H7 (cell line): ENCODE results near the genes MS4A1, PRPF19, CD6 and TKFC.

- RAMPAGE, long total RNA = no peak
These were observed 17.9 kb downstream of the STX3 start for GRCh38 chr11:59773144-59773428.

- RAMPAGE, long total RNA = no peak
These were observed 23.5 kb downstream of the MRPL16 start for GRCh38 chr11:59786970-59787533.

- RAMPAGE, long total RNA = no peak
These were observed 13.6 kb downstream of the MS4A6A start for GRCh38 chr11:60169260-60169635.

GRCh38 chr11:60183519-60184272 lies 813 bp upstream of the MS4A6A start:
- RAMPAGE, long total RNA = no peak

DNA sequence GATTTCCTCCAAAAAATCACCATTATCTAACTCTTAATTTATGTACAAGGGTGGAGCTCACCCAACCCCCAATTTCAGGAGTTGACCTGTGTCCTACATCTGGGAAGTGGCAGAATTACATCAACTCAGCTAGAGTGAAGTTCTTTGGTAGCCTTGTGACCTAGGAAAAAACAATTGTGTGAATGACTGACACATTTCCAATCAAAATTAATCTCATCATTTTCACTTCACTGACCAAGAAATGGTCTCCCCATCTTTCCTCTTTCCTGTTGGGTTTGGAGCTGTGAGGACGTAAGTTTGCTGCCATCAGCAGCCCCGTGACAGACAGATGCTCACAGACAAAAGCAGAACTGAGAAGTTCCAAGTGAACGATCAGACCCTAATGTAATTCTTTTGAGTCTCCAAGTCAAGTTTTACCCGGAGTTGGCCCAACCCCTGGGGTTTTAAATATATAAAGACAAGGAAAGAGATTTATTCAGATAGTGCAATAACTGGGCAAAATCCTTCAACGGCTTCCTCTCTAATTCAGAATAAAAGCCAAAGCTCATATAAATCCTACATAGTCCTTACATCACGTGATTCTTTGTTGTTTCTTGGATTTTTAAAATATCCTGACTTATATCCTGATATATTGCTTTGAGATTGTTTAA lies 16.4 kb upstream of the MS4A6E start:
- RAMPAGE, long total RNA = no peak

GRCh38 chr11:60314469-60315062 lies 12.5 kb upstream of the MS4A6E start:
- RAMPAGE, long total RNA = no peak

DNA sequence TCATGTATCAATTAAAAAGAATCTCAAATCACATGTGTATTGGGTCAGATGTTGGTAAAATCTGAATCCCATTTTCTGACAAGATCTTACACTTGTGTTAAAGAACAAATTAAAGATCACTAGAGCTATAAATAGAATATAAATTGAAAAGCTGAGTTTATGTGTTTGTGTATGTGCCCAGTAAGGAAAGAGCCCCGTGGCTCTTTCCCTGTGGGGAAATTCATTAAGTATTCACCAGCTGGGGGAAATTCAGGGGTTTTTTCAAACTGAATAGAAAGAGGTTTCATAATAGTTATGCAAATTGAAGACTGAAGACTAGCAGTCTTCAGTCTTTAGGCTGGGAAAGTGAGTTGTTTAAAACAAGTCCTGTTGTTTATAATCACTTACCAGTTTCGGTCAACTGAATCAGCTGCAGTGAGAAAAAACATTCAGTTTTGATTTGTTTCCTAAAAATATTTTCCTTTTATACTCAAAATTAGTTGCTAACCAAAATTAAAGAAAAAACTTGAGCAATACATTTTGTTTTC lies 11.3 kb upstream of the MS4A7 start:
- RAMPAGE, long total RNA = no peak

- RAMPAGE, long total RNA = no peak
These were observed 2.0 kb upstream of the MS4A7 start for GRCh38 chr11:60376079-60376893.

DNA sequence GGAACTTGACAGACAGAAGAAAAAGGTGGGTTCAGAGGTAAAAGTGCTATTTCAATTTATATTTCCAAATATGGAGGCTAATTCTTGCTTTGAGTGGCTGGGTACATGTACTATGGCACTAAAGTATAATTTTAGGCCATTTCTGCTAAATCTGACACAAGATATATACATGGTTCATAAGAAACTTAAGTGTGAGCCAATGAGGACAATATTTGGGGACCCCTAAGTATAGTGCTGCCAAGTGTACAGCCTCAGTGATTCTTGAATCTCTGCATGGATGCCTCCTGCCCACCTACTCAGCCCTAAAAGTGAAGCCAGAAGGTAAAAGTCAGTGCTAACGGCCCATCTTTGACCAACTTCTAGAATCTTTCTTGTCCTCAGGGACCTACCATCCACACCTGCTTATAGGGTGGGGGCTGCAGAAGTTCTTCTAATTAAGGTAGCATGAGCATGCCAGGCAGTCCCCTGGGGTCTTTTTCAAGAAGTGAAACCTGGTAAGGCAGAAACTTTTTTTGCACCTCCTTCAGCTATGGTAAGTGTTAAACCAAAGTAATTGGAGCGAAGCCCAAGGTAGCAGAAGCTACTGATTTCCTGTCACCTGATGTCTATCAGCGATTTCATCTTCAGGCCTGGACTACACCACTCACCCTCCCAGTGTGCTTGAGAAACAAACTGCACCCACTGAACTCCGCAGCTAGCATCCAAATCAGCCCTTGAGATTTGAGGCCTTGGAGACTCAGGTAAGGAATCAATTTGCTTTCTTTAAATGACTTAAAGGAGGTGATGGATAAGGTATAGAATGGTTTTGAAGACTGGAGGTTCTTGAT lies at the start of gene MS4A1:
Gene MS4A1, plus strand, starts transcription at position 642 of the 827 bp plus-strand sequence.
- RAMPAGE, long total RNA = no peak

GRCh38 chr11:60906259-60906998 lies at the start of gene PRPF19:
TSS of gene PRPF19 (minus strand) at chr11:60906585.
- RAMPAGE, long total RNA = no peak

GRCh38 chr11:60910279-60910676 lies 3.7 kb upstream of the TMEM109 start:
- RAMPAGE, long total RNA = no peak

- RAMPAGE, long total RNA = no peak
These were observed at the start of gene CD6 for GRCh38 chr11:60971213-60972028. TSS of gene CD6 (plus strand) at chr11:60971680.

- RAMPAGE, long total RNA = no peak
These were observed 49.1 kb downstream of the CD6 start for GRCh38 chr11:61020489-61021068.

DNA sequence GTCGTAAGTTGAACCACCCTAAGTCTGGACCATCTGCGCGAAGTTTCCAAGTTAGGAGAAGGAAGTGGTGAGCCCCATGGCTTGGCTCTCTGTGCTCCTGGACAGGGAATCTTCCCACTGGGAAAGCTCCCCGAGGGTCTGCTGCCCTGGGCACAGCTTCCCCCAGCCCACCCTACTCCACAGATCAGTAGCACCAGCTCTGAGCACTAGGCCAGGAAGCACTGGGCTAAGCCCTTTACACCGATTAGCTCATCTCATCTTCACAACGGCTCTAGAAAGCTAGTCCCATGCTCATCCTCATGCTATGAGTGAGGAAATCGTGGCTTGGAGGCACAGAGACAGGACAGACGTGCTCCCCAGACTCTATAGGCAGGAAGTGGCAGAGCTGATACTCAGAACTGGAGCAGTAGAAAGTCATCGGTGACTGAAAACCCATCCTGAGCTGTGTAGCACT lies 9.4 kb downstream of the CD5 start:
- RAMPAGE, long total RNA = no peak

DNA sequence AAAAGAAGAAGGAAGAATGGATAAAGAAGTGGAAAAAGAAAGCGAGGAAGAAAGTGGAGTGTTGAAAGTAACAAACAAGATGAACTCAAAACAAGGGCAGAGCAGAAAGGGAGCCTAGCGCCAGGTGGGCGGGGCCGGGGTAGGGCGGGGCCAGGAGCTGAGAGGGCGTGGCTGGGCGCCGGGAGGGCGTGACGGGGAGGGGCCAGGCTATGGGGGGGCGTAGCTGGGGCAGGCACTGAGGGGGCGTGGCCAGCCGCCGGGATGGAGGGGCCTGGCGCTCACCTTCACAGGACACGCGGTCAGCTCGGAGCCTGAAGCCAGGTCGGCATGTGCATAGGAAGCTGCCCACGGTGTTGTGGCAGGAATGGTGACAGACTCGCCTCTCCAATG lies 13.6 kb downstream of the VWCE start:
- RAMPAGE, long total RNA = no peak

- RAMPAGE, long total RNA = no peak
These were observed 3.7 kb upstream of the VWCE start for GRCh38 chr11:61298763-61299322.

DNA sequence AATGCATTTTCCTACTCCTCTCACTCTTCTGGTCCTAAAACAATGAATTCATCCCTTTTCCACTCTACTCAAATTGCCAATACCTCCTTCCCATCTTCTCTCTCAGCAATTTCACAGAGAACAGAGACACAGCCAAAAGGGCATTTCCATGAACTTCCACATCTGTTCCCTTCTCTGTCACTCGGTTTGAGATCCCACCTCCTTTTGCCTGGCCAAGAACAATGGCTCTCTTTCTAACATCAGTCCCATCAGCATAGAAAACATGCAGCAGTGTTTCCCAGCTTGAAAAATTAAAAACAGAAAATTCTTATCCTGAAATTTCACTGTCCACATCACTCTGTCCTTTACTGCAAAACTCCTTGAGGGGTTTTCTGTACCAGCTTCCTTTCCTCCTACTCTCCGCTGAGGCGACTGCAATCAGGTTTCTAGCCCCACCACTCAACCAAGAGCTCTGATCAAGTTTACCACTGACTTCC lies 11.8 kb upstream of the VWCE start:
- RAMPAGE, long total RNA = no peak

DNA sequence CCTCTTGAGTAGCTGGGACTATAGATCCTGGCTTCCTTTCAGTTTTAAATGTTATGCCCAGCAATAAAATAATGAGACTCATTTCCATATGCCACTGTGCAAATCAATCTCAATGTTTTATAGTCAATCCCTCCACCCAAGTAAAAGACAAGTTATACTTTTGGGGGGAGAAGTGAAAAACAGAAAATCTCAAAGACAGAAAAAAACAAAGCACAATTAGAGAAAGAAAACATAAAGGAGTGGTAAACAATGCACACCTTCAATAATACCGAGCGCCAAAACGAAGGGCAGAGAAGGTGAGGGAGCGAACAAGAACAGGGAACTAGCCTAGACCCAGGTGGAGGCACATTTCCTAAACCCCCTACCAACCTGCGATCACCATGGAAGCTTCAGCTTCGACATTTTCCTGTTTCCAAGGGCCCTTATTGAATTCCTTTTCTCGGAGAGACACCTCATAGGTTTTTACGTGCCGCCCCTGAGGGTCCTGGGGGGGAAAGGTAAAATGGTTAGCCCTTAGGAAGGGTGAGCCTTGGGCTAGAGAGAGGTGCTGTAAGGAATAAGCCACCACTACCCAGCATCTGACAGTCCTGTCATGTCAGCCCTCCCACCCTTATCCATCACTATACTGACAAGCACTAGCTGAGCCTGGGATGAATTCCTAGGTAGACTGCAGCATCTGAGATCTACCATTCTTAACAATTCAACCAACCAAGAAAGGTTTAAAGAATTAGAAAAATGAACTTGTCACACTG lies 6.3 kb downstream of the DDB1 start:
- RAMPAGE, long total RNA = no peak

DNA sequence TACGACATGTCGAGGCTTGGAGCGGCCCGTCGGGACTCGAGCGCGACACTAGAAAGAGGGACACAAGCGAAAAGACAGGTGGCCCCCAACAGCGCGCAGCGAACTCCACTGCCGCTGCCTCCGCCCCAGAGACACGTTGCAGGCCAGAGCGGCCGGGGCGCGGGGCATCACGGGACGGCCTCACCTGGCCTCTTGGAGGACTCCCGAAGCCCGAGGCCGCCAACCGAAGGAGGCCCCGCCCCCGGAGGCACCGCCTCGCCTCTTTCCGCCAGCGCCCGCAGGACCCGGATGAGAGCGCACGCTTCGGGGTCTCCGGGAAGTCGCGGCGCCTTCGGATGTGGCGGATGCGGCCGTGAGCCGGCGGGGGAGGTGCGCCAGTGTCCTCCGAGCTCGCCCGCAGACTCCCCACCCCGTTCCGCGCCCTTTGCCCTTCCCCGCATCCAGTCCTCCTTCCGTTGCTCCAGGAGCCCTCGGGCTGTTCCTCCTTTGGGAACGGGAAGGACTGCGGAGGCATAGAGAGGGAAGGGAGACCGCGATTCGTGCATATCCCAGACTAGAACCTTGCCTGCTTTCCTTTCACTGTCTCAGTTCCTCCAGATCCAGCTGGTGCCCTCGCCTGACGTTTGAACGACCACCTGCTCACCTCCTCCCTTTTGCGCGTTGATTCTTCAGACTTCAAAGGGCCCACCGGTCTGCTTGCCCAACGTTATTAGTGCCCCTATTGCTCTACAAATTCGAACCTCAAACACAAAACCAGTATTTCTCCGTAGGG lies at the start of gene TKFC:
Gene TKFC, plus strand, starts transcription at position 268 of the 772 bp plus-strand sequence.
- RAMPAGE, long total RNA = start-site peak on the minus strand centred at position 123 of the sequence, 94 bp wide, 924 reads; start-site peak on the plus strand centred at position 306 of the sequence, 39 bp wide, 28 reads

GRCh38 chr11:61344950-61345812 lies 12.2 kb downstream of the TKFC start:
- RAMPAGE, long total RNA = no peak